GM23248 (cell line): ENCODE data around the gene TRMT1.

DNA sequence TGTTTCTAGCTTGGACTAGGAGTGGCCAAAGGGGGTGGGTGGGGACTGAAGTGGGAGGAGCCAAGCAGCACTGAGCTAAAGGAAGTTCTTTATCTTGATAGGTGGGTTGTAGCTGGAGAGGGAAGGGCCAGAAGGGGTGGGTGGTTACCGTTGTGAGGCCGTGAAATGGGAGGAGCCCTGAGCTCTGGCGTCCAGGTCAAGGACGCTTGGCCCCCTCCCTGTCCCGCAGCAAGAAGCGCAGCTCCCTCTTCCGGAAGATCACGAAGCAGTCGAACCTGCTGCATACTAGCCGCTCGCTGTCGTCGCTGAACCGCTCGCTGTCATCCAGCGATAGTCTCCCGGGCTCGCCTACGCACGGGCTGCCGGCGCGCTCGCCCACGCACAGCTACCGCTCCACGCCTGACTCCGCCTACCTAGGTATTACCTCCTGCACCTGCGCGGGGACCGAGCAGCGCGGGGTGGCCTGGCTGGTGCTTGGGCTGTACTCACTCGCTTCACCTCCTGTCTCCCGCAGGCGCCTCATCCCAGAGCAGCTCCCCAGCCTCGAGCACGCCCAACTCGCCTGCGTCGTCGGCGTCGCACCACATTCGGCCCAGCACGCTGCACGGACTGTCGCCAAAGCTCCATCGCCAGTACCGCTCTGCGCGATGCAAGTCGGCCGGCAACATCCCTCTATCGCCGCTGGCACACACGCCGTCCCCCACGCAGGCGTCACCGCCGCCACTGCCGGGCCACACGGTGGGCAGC lies 8.0 kb downstream of the DNASE2 start:
- RAMPAGE, long total RNA: no peak

GRCh38 chr19:12922581-12922926 lies 3.5 kb upstream of the SYCE2 start:
- RAMPAGE, long total RNA: no peak

DNA sequence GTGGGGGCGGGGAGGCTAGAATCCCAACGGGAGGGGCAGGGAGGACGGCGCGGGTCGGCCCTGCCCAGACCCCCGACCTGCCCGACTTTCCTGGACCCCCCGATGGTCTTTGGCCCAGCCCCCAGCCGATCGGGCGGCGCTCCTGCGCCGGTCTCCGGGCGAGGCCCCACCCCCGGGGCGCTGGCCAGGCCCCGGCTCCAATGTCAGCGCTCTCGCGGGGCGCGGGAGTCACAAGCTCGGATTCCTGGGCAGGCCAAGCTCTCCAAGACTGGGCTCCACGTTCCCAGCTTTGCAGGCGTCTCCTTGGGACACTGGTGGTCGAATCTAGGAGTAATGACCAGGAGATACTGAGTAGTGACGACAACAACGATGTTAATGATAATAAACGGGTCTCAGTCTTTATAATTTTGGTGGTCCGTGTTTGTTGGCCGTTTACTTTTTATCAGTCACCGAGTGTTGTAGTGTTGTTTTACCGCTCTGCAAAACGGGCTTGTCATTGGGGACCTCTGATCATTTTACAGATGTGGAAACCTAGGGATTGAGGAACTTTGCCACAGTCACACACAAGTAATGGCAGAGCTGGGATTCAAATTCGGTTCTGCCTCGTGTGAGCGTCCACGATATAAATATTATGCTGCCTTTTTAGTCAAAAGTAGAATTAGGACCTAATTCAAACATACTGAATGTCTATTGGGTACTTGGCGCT lies 564 bp downstream of the RAD23A start:
- RAMPAGE, long total RNA: no peak

- RAMPAGE, long total RNA: no peak
These were observed 1.4 kb downstream of the RAD23A start for GRCh38 chr19:12946779-12947699.

- RAMPAGE, long total RNA: no peak
These were observed 663 bp downstream of the NFIX start for GRCh38 chr19:12995731-12996545.

GRCh38 chr19:12996546-12997032 lies 1.3 kb downstream of the NFIX start:
- RAMPAGE, long total RNA: no peak

GRCh38 chr19:13034668-13034878 lies 39.3 kb downstream of the NFIX start:
- RAMPAGE, long total RNA: no peak

DNA sequence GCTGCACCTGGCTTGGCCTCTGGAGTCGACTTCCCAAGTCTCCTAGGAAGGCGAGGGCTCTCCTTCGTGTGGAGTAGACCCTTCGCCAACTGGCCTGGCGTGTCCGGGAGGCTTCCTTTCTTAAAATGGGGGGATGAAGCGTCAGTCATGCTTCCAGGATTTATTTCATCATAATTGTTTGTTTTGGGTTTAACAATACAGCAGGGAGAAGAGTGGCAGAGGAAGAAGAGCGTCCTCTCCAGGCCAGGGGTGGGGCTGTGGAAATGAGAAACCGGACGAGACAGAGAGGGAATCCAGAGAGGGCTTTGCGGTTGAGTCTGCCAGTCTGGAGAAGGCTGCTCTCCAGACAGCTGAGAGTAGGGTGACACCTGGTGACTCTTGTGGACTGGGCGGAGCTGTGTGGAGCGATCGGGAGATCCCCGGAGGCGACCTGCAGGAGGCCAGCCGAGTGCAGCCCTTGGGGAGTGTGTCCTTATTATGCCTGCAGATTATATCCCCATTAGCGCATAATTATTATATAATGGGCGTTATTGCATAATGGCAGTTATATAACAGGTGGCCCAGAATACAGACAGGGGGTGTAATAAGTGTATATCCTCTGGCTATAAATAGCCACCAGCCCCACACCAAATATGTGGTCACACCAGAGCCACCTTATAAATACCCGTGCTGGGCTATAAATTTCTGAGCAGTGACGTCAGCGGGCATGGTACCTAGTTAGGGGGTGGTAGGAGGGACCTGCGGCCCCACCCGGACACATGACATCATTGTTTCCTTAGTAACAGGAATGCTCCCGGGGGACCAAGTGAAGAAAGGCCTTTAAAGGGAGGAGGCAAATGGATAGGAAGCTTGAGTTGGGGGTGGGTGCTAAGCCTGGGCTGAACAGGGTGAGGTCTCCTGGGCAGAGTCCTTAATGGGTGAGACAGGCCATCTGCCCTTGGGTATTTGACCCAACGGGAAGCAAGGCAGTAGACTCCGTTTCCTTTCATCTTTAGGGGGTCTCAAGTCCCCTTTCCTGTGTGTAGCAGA lies 41.2 kb downstream of the NFIX start:
- RAMPAGE, long total RNA: no peak

DNA sequence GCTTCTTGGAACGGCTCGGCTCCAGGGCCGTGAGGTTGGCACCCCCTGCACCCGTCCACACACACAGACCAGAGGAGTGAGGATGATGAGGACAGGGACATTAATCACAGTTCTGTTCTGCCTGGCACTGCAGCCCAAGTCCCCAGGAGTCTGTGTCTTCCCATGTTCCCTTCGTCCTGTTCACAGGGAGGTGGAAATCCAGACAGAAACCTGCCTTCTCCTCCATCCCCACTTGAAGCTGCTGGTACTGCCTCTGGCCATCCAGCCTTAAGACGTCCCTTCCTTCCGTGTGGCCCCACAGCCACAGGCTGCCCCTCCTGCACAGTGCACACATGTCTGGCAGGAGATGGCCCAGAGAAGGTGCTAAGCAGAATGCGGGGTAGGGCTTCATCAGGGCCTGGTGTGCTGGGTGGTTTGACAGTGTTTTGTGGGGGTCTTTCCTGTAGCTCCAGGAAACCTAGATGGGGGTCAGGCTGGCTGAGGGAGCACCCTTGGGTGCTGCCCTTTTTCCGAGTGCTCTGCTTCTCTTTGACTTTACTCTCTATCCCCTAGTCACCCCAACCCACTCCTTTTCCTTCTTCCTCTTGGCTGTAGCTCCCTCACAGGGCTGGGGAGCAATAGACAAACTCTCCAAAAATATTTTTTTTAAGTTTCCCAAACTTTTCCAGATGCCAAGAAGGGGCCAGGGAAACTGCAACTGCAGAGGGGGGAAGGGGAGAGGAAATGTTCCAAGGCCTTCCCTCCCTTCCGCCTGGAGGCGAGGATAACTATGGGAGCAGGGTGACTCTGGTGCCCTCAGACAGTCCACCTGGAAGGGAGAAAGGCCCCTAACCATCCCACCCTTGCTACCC lies 49.7 kb downstream of the LYL1 start:
- RAMPAGE, long total RNA: no peak

- RAMPAGE, long total RNA: no peak
These were observed 21.1 kb downstream of the LYL1 start for GRCh38 chr19:13081613-13081977.

DNA sequence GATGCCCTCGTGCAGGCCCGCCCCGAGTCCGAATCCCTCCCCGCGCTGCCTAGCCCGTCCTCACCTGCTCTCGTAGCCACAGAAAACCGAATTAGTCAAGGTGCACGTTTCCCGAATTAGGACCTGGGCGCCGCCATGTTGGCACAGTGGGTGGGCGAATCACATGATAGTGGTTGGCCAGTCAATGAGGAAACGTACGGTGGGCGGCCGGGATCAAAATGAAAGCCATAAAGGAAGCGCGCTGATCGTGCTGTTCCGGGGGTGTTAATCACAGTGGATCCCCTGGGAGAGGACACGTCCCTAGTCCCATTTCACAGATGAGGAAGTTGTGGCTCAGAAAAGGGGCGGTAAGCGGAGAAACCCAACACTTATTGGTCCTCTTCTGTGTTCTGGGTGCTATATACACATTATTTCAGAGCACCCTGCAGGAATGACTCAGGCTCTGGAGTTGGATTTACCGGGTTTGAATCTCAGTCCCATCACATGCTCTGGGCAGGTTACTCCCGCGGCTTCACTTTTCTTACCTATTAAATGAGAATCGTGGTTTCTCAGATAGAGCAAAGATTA lies at the start of gene TRMT1:
Gene TRMT1 (minus strand): TSS at position 152 of the 567 bp plus-strand sequence.
- RAMPAGE, long total RNA: start-site peak on the minus strand centred at position 151 of the sequence, 12 bp wide, 38 and 54 reads in 2 replicates

GRCh38 chr19:13117156-13117593 lies 635 bp upstream of the TRMT1 start:
- RAMPAGE, long total RNA: no peak

- RAMPAGE, long total RNA: no peak
These were observed 10.7 kb downstream of the NACC1 start for GRCh38 chr19:13128619-13129261.

DNA sequence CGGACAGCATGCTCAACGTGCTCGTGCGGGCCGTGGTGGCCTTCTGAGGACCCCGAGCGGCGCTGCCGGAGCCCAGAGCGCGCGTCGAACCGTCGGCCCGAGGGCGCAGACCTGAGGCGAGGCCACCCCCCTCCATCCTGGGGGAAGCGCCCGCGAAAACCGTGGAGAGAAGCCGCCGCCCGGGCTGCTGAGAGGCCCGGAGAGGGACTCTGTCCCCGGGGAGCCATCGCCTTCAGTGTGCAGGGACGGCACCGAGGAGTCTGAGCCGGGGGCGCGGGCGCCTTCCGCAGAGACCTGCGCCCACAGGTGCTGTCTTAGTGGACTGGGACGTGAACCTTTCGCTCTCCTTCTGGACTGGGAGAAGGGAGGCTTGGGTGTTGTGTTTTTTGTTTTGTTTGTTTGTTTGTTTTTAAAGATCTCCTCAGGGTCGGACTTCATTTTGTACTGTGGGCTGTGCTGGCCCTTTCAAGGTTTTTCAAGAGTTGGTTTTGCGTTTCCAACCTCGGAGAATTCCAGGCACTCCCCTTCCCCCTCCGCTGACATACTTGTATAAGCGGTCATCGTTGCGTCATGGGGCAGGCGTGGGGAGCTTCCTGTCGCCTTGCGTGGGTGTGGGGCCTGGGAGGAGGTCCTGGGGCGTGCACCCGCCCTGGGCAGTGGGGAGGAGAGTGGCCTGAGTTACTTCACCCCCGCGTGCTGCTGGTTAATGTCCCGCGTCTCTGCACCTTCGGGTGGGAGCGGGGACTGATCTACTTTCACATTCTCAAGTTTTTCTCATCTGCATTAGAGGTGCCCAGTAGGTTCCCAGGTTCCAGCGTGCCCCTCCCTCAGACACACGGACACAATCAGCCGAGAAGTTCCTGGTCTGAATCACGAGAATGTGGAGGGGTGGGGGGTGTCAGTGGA lies 3.9 kb downstream of the IER2 start:
- RAMPAGE, long total RNA: no peak

DNA sequence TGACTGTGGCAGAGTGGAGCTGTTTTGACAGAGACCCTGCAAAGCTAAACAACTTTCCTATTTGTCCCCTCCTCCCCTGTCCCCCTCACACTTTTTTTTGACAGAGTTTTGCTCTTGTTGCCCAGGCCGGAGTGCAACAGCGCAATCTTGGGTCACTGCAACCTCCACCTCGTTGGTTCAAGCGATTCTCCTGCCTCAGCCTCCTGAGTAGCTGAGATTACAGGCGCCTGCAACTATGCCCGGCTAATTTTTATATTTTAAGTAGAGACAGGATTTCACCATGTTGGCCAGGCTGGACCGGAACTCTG lies 23.5 kb downstream of the IER2 start:
- RAMPAGE, long total RNA: no peak

GRCh38 chr19:13599942-13600403 lies 93.7 kb upstream of the CACNA1A start:
- RAMPAGE, long total RNA: no peak

GRCh38 chr19:13696435-13696932 lies 51.2 kb upstream of the YJU2B start:
- RAMPAGE, long total RNA: no peak

GRCh38 chr19:13727829-13728326 lies 19.8 kb upstream of the YJU2B start:
- RAMPAGE, long total RNA: no peak

GRCh38 chr19:13789182-13789428 lies 6.1 kb upstream of the ZSWIM4 start:
- RAMPAGE, long total RNA: no peak

GRCh38 chr19:13839447-13840326 lies 37.2 kb upstream of the NANOS3 start:
- RAMPAGE, long total RNA: no peak